Brain (tissue), 1 donor: ENCODE data around the gene PPP1R2C.

GRCh38 chrX:41718974-41719201, 5.1 kb upstream of the GPR82 start:
- RRBS: no CpG with 5 or more reads among the region's 1 CpG

GRCh38 chrX:41921964-41922442, 1.4 kb downstream of the CASK start:
- RRBS: no CpG with 5 or more reads among the region's 12 CpGs

GRCh38 chrX:41924333-41924827, 1.0 kb upstream of the CASK start:
- RRBS: no CpG with 5 or more reads among the region's 8 CpGs

- RRBS: 97% methylated on average over 6 of the region's 48 CpGs
Measured at GRCh38 chrX:42777881-42778598, at the start of gene PPP1R2C. PPP1R2C (minus strand) TSS chrX:42778163.

- RRBS: no CpG with 5 or more reads among the region's 4 CpGs
Measured at GRCh38 chrX:42948613-42949039, 170.7 kb upstream of the PPP1R2C start.

DNA sequence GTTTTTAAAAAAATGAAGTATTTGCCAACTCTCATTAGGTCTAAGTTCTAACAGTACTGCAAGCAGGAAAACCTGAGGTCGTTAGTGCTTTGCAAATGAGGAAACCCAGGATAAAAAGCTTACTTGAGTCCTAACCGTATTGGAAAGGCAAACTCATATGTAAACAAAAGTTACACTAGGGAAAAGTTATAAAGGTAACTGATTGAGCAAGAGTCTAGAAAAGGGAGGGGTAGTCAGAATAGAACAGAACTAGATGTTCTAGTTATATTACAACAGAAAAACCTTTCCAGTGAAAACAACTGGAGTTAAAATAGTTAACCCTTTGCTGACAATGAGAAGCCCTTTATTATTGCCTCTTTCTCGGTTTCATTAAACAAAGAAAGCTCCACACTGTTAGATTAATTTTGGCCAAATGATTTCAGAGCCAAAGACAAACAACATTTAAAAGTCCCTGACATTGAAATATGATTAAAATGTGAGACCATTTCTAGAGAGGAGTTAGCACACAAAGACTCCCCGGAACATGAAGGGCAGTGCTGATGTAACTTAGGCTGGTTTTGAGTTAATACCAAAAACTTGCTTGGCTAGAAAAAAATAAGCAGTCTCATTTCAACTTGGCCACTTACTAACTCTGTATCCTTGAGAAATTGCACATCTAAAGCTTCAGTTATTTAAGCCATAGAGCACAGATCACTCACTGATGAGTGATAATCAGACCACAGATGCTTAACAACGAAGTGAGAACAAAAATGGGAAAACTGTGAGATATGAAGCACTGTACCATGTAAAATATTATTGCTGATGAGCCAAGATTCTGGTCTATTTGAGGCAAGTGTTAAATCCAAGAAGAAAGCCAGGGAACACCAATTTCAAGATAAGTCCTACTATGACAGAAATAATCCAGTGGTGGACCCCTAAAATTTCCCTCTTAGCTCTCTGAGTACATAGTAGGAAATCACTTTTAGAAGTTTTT, 66.1 kb upstream of the MAOA start:
- RRBS: no CpG with 5 or more reads among the region's 5 CpGs

- RRBS: no CpG with 5 or more reads among the region's 2 CpGs
Measured at GRCh38 chrX:43658643-43658903, 2.5 kb downstream of the MAOA start.

DNA sequence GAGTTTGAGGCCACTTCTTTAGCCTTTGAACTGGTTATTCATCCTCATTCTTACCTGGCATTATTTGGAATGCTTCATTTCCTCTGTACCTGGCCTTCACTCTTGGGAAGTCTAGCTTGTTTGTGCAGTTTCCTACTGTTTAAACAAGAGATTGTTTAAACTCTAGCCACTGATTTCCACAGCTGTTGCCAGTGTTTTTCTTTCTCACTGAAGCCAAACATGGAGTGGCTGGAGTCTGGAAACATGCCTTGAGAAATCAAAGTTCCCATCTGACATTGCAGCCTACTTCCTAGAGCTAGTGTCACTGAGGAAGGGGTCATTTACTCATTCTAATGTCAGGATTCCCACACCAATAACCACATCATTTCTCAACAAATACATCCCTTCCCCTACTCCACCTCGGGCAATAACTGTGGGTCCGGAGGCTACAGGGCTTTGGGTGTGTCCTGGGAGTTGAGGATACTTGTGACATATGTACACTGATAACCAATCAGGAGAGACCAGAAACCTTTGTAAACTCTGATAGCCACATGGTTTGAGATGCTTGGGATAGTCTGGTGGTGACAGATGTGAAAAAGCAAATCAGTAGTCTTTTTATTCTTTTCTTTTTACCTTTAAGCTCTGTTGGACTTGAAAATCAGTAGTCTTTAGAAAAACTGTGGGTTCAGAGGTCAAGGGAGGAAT, 37.9 kb downstream of the MAOA start:
- RRBS: no CpG with 5 or more reads among the region's 2 CpGs

DNA sequence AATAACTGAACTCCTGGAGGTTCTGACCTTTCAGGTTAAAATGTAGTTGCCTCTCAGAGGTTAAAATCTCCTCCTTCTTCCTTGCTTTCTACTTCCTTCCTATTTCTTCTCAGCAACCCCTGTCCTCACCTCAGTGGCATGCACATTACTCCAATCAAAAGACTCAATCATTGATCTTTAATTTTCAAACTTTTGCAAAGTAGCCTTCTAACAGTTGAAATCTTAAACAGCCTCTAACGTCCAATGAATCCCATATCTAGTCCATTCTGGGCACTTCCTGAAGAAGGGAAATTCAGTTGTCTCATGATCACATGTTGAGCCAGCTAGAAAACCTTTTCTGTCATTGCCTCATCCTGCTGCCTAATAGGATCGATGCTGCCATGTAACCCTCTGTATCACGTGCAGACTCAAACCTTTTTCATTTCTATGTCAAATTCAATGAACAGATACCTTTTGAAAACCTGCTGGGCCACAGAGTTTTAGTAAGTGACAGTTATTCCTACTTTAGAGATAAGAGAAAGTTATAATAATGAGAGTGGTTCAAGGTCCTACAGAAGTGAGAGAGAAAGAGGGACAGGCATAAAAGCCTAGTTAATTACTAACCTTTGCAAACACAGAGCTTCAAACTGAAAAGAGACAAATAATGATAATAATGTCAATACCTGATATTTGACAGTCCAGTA, 45.9 kb downstream of the MAOA start:
- RRBS: no CpG with 5 or more reads among the region's 3 CpGs

- RRBS: no CpG with 5 or more reads among the region's 7 CpGs
Measured at GRCh38 chrX:43878658-43879642, 3.3 kb downstream of the MAOB start.

GRCh38 chrX:44875098-44875788, 2.3 kb downstream of the KDM6A start:
- RRBS: no CpG with 5 or more reads among the region's 10 CpGs

GRCh38 chrX:44937689-44938540, 64.9 kb downstream of the KDM6A start:
- RRBS: no CpG with 5 or more reads among the region's 6 CpGs

- RRBS: no CpG with 5 or more reads among the region's 4 CpGs
Measured at GRCh38 chrX:44960182-44960873, 87.3 kb downstream of the KDM6A start.

- RRBS: no CpG with 5 or more reads among the region's 4 CpGs
Measured at GRCh38 chrX:45105219-45105843, 95.3 kb downstream of the DIPK2B start.

DNA sequence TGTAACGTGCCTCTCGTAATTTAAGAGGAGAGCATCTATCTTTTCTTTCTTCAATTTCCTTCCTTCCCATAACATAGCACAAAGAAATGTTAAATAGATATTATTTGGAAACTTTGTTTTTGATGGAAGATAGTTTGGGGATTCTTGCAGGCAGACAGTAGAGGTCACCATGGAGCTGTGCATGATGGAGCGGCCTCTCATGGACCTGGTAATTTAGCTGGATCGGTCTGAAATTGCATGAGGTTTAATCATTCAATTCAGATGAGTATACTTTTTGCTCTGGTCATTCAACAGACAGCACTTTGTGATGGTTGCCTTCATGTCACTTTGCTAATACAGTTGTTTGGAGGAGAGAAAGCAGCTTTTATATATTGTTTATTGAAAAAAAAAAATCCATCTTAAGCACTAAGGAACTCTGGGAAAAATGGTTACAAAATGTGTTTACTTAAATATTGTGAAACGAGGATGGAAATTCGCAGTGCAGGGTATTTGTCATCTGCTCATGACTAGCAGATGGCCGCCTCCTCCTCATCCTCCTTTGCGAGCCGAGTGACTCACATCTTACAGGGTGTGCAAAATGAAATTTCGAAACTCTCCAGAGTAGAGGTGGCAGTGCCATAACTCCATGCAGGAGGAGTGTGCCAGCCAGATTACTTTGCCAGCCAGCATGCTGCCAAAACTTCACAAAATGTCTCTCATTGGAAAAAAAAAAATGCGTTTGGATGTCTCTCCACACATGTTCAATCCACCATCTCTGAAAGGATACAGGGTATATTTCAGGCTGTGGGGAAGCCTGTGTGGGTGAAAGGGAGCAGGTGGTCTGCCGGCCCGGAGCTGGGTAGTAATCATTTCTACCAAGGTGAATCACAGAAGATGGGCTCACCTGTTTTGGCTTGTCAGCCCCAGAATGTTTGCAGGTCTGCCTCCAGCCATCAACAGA, 314.8 kb upstream of the DIPK2B start:
- RRBS: no CpG with 5 or more reads among the region's 13 CpGs

DNA sequence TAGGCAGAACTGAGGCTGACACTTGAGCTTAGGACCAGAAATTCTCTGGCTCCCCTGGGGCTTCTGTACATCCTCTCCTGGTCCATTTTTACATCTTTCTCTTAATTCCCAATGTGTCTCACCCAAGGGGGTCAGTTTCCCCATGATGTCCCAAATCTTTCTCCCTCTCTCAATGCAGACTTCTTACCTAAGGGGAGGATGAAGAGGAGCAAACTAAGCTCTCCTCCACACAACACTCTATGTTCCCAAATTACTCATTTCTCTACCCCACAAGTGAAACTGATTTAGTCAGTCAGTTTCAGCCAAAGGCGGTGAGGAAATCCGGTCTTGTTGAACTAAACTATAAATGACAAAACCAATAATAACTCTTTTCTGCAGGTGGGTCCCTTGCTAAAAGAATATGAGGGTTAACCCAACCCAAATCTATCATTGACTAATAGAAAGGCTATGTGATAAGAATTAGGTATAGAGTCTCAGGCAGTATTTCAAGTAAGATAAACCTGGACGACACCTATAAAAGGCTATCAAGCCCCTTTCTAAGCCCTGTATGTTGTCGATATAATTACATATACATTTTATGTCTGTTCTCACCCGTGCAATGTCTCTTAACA, 558.4 kb upstream of the DIPK2B start:
- RRBS: no CpG with 5 or more reads among the region's 5 CpGs

GRCh38 chrX:46754346-46755191, 4.3 kb downstream of the SLC9A7 start:
- RRBS: no CpG with 5 or more reads among the region's 5 CpGs

DNA sequence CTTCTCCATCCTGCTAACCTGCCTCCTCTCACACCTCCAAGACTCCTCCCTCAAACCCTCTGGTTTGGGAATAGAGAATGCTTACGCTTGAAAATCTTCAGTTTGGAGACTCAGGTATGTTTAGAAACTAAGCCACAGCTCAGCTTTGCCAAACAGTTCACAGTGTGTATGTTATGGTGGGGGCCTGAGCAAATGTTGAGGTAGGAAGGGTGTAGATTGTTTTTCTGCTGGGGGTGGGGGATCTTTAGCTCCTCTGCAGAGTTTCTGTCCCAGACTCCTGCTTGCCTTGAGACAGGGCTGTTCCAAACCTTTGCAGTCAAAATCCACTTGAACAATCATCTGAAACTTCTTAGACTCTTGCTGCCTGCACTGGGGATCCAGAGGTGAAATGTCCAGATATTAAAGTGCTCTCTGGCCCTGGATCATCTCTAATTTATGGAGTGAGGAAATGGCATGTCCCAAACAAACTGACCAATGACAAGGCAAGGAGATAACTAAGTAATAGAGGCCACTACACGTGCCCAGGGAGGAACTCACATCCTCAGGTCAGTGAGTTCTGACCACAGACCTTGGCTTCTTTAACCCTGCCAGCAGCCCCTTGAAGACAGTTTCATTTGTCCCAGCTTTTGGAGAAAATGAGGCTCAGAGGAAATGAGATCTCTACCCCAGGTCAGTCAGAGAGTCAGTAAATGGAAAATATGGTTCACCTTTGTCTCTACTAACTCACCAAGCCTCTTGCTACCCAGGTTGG, 2.9 kb downstream of the UBA1 start:
- RRBS: no CpG with 5 or more reads among the region's 2 CpGs